ENCODE data around the gene UBE2L3.

DNA sequence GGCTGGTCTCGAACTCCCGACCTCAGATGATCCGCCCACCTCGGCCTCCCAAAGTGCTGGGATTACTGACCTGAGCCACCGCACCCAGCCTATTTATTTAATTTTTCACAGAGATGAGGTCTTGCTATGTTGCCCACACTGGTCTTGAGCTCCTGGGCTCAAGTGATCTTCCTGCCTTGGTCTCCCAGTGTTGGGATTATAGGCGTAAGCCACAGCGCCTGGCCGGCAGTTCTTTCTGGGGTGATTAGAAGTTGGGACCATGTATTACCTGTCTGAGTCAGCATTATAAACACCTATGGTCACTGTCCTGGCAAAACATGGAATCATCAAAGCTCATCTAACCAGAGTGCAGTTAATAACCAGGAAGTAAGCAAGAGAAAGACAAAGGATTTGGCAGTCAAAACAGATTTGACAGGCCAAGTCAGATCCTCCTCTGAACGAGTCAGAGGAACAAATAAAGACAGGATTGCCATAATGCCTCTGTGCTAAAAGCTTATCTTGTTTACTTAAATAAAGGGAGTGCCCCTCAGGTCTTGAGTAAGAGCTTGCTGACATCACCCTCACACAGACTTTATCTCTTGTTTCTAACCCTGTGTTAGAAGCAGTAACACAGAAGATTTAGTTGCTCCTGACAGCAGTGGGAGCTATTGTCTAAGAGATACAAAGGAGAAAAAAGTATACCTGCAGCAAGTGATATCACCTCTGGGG, 3.7 kb downstream of the SERPIND1 start:
- PRO-cap, result no peak
- RRBS, result no CpG with 5 or more reads among the region's 9 CpGs

GRCh38 chr22:20798391-20799541, 24.9 kb downstream of the SERPIND1 start:
- PRO-cap, result no peak
- RRBS, result no CpG with 5 or more reads among the region's 16 CpGs

DNA sequence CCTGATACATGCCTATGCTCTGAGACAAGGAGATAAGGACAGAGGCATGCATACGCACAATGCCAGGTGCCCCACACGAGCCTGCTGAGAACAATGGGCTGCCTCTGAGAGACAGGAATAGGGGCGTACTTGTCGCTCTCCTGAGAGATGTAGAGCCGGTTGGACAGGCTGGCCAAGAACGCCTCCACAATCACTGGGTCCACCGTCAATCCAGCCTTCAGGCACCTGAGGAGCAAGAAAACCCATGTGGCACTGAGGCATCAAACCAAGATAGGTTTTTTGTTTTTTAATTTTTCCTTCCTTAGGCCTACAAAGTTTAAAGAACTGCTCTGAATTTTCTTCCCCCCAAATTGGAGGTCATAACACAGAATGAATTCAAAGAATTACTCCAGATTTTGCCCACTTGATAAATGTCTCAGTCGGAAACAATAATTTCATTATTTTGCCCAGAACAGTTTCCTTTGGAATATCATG, 25.7 kb downstream of the SERPIND1 start:
- PRO-cap, result no peak
- RRBS, result no CpG with 5 or more reads among the region's 8 CpGs

DNA sequence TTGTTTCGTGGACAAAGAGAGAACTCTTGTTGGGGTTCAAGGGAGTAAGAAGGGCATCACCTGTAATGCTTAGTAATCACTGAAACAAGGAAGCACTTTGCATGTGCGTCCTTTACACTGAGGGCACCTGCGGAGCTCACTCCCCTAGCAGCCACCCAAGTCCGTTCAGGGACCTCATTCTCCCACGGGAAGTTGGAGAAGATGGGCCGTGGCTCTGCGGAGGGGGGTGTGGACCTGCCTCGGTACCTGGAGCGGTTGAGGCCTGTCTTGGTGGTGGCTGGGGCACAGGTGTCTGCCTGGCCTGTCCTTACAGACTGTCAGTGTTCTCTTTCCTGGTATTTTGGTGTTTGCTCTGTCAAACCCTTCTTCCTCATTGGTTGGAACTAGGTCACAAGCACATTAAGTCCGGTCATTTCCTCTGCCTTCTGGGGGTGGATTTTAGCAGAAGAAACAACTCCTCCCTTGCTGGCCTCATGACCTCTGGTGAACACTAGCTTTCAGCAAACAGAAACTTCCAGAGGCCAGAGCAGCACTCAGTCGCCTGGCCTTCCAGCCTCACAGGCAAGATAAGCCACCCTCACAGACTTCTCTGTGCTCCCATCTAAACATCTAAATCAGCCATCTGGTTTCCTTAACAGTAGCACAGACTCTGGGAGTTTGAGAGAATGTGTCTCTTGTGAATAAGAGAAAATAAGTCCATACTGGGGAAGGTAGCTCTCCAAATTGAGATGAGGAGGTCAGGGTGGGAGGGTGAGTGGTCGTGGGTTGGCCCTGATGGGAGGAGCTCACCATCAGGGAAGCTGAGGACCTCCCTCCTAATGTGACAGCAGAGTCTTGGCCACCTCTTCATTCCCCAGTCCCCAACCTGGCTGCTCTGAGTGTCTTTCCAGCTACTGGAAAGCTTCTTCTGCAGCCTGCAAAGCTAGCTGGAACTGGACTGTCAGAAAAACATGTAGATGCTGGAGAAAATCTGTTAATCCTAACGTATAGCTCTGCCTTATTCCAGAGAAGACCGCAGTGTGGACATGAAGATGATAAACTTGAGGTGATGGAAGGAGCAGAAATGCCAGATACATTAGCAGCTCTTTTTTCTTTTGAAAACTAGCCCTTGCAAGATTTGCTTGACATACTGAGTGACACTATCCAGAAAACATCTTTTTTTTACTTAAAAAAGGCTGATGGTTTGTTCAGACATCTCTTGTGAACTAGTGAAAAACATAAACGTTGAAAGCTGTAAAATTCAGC, 8.7 kb downstream of the SNAP29 start:
- PRO-cap, result no peak
- RRBS, result no CpG with 5 or more reads among the region's 15 CpGs

- PRO-cap, result no peak
- RRBS, result no CpG with 5 or more reads among the region's 11 CpGs
Measured at GRCh38 chr22:20933567-20934247, 16.5 kb downstream of the CRKL start.

- PRO-cap, result no peak
- RRBS, result no CpG with 5 or more reads among the region's 29 CpGs
Measured at GRCh38 chr22:20994267-20995258, 7.4 kb downstream of the THAP7 start.

- PRO-cap, result bidirectional peak, plus-strand start at chr22:21014464, minus-strand start at chr22:21014256
- RRBS, result no CpG with 5 or more reads among the region's 44 CpGs
Measured at GRCh38 chr22:21014042-21014512, 888 bp upstream of the P2RX6 start.

DNA sequence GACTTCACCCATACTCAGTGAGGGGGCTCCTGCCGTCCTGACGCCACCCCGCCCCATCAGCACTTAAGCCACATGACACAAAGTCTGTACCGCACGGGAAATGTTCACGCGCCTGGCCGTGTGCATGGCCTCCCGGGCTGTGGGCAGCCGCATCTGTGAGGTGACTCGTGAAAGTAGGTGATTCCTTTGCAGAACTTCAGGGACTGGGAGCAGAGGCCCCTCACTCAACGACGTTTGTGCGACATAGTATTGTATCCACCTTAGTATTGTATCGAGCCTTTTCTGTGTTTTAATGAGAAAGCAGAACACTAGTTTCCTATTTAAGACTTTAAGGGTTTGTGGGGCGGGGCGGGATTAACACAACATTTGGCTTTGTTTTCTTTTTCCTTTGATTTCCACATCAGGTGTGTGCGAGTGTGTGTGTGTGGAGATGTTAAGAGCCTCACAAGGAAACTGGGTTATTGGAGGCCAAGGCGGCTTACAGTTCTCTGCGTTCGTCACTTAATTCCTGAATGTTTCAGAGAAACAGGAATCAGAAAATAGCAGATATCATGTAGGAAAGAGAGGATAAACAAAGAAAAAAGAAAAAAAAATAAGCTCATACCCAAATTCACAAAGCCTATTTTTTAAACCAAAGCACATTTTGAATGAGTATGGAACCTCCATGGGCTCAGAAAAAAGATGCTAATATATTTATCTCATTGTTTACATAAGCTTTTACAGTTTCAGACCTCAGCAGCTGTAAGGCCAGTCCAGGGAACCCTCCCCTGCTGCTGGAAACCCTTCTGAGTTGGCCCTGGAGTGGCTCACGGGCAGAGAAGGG, 18.1 kb upstream of the TMEM191C start:
- PRO-cap, result no peak
- RRBS, result no CpG with 5 or more reads among the region's 22 CpGs

GRCh38 chr22:21467438-21467745, 205 bp downstream of the TMEM191C start:
- PRO-cap, result no peak
- RRBS, result no CpG with 5 or more reads among the region's 32 CpGs

DNA sequence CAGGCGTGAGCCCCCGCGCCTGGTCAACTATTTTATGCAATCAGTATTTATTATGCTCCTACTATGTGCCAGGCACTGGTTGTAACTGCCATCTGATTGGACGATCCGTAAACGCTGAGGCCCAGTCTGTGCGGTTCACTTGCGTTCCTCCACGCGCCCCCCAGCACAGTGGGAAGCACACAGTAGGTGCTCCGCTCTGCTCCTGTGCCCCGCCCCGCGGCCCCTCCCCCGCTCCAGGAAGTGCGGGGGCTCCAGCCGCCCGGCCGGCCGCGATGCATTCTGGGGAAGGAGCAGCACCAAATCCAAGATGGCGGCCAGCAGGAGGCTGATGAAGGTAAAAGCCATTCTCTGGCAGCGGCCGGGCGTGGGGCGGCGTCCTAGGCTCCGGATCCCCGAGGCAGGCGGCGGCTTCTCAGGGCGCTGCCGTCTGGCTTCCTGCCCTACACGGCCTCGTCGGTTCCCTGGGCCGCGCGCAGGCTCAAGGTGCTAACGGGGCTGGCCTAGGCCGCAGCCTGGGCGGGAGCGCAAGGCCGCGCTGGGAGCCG, at the start of gene UBE2L3:
Gene UBE2L3 (plus strand): TSS at position 277 of the 545 bp plus-strand sequence.
- PRO-cap, result bidirectional peak, plus-strand start at position 277 of the sequence, minus-strand start at position 181 of the sequence
- RRBS, result no CpG with 5 or more reads among the region's 46 CpGs

GRCh38 chr22:21624080-21624812, 5.6 kb downstream of the YDJC start:
- PRO-cap, result no peak
- RRBS, result no CpG with 5 or more reads among the region's 8 CpGs

- PRO-cap, result no peak
- RRBS, result no CpG with 5 or more reads among the region's 11 CpGs
Measured at GRCh38 chr22:21817026-21817820, 50.2 kb downstream of the MAPK1 start.

DNA sequence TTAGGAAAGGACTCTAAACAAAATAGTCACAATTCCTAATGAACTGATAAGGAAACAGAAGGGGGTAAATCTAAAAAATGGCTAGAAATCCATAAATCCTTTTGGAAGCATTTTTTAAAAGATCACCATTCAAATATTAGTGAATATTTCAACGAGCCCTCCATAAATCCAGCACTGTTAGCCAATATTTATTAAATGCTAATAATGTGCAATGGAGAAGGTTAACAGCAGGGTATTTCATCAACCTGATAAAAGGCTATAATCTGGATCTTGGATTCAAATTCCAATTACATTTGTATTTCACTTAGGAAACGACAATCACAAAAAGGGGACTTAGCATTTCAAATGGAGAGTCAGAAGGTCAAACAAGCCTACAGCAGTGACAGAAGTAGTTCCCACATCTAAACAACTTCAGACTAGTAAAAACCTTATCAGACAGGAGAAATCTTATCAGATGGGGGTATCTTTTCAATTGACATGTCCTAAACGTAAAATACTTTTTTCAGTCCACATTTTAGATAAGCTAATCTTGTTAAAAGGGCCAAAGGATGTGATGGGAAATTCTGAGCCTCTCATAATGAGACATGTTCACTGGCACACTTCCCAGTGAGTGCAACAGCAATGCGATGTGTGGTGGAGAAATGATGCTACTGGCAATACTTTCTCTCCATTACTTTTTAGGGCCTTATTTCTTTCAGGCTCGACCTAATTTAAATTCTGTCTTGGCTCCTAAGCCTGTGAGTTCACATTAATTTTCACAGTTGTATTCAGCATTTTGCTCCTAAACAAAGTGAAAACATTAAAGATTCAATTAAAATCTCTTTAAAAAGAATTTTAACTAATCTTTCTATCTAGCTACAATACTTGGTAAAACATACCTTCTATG, 2.5 kb downstream of the MAPK1 start:
- PRO-cap, result no peak
- RRBS, result no CpG with 5 or more reads among the region's 5 CpGs

DNA sequence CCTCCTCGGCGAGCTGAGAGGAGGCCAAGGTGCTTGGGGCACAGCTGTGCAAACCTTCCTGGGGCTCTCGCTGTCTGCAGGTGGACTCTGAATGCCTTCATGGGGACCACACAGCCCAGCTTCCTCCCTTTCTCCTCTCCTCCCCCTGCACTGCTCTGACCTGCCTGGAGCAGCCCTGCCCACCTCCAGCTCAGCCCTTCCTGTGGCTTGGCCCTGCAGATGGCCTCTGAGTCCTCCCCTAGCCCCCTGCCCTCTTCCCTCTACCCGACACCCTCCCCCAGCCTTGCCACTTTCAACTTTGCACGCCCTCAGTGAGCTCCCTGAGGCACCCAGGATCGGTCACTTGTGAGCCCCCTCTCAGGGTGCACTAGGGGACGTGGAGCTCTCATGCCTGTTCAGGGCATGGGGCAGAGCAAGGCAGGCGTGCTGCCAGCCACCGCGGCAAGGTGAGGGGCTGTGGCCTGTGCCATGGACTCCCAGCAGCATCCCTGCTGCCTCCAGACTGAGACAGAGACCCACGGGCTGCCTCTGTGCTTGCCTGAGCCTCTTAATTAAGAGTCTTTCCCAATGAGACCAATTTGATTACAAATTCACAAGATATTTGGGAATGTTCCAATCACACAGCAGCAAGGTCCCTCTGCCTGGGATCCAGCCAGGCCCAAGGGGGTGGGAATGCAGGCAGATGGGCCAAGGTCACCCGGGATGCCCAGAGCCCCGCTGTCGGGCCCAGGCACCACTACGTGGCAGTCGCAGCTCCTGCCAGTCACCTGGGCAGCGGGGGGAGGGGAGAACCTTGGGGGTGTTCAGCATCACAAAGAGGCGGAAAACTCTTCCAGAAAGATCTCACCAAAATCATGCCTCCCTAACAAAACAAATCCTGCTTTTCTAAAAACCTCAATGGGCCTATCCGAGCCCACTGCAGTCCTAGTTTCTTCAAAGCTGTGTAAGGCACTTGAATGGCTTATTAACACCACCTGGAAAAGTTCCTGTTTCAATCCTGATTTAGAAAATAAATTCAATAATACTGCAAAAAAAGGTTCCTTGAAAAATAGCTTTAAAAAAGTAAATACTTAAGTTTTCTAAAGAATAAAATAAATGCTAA, 31.1 kb downstream of the PPM1F start:
- PRO-cap, result no peak
- RRBS, result no CpG with 5 or more reads among the region's 19 CpGs

GRCh38 chr22:21942909-21943564, 9.6 kb downstream of the PPM1F start:
- PRO-cap, result no peak
- RRBS, result no CpG with 5 or more reads among the region's 15 CpGs

DNA sequence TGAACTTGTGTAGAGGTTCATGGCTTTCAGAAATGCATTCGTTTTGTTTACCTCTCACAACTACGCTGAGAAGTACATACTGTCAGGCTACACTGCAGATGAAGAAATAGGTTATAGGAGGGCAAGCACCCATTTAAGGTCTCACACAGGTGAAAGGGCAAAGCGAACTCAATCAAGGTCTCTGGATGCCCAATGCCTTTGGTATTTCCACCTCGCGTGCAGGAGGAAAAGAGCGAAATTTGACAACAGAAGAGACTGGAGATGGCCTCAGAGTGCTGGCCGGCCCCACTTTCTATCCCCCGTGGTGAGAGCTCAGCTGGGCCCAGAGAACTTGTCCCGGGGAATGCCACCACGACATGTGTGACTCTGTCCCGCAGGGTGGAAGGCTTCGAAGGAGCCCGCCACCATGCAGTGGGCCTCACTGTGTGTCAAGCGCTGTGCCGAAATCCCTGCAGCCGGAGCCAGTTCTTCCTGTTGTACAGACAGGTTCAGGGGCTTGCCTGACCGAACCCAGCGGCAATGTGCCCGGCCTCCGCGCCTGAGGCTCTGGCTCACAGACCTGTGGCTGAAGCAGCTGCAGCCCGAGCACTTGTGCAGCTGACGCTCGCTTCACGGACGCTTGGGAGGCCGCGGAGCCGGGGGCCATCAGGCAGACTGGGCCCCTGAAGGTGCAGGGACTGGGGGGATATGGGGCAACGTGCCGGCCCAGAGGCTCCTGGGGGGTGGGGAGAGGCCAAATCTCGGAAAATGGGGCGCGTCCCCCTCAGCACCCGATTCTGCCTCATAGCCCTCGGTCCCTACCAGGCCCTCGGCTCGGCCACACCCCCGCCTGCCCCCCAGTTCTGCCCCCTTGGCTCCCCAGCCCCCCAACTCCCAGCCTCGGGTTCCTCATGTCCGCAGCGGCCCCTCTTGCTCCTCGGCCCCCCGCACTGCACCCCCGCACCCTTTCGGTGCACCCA, 691 bp downstream of the PPM1F start:
- PRO-cap, result bidirectional peak, plus-strand start at position 588 of the sequence, minus-strand start at position 473 of the sequence
- RRBS, result 9% methylated on average over 10 of the region's 46 CpGs

GRCh38 chr22:22711133-22711850, 66.9 kb downstream of the GGTLC2 start:
- PRO-cap, result no peak
- RRBS, result no CpG with 5 or more reads among the region's 10 CpGs

DNA sequence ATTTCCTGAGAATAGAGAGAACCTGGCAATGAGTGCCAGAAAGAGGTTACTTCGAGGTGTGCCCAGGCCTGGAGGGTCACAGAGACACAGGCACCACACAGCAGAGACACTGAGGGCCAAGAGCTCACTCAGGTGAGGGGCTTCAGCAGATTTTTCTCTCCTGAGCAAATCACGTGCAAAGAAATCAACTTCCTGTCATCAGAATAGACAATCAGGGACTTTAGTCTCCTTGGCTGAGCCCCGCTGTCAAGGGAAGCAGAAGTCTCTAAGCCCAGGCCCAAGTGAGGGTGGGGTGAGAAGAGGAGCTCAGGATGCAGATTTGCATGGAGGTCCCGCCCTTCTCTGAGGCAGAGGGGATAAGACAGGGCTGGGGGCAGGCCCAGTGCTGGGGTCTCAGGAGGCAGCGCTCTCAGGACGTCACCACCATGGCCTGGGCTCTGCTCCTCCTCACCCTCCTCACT, 65.2 kb upstream of the IGLL5 start:
- PRO-cap, result no peak
- RRBS, result no CpG with 5 or more reads among the region's 6 CpGs

DNA sequence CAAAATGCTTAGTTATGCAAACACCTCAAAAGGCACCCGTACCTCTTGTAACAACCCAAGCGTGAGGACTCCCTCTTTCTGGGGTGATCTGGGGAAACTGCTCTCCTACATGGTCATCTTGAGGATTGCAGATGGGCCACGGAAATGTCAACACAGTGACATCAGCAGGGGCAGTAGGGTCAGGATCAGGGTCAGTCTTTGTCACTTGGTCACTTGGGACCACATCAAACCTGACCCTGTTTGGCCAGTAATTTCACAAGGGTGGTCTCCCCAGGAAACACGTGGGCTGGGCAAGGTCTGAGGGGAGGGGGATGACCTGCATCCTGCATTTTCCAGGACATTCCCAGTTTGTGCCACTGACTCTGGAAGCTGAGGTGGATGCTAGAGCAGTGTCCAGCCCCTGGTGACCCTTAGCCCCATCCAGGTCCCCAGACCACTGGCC, 42.2 kb downstream of the IGLL5 start:
- PRO-cap, result no peak
- RRBS, result no CpG with 5 or more reads among the region's 4 CpGs

DNA sequence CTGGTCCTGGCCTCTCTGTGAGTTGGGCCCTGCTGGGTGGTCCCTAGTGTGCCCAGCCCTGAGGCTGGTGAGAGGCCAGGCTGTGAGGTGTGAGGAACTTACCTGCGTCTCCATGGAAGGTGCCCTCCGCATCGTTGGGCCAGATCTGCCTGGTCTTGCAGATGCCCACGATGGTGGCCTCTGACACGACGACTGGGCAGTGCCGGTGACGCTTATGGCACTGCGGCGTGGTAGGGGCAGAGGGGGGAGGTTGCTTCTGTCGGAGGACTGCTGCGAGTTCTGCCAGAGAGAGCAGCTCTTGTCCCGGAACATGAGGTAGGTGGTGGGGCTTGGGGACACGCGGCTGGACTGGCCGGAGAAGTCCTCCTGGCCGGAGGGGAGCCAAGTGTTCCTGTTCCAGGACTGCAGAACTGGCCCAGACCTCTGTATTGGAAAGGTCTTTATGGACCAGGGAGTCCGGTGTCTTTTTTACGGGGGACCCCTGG, 451 bp upstream of the BCR start:
- PRO-cap, result no peak
- RRBS, result 10% methylated on average over 9 of the region's 19 CpGs

Data from MCF 10A (cell line).